Melanocyte of skin (primary cell): ENCODE results near the genes SLC26A8 and BNIP5.

GRCh38 chr6:35403467-35403918 lies 48.6 kb upstream of the FANCE start:
- CAGE, long polyA plus RNA, 2 experiments = no peak in any of the 2 experiments

- CAGE, long polyA plus RNA, 2 experiments = no peak in any of the 2 experiments
These were observed 24.7 kb upstream of the FANCE start for GRCh38 chr6:35427349-35427862.

GRCh38 chr6:35475316-35475854 lies 7.2 kb downstream of the RPL10A start:
- CAGE, long polyA plus RNA, 2 experiments = no peak in any of the 2 experiments

DNA sequence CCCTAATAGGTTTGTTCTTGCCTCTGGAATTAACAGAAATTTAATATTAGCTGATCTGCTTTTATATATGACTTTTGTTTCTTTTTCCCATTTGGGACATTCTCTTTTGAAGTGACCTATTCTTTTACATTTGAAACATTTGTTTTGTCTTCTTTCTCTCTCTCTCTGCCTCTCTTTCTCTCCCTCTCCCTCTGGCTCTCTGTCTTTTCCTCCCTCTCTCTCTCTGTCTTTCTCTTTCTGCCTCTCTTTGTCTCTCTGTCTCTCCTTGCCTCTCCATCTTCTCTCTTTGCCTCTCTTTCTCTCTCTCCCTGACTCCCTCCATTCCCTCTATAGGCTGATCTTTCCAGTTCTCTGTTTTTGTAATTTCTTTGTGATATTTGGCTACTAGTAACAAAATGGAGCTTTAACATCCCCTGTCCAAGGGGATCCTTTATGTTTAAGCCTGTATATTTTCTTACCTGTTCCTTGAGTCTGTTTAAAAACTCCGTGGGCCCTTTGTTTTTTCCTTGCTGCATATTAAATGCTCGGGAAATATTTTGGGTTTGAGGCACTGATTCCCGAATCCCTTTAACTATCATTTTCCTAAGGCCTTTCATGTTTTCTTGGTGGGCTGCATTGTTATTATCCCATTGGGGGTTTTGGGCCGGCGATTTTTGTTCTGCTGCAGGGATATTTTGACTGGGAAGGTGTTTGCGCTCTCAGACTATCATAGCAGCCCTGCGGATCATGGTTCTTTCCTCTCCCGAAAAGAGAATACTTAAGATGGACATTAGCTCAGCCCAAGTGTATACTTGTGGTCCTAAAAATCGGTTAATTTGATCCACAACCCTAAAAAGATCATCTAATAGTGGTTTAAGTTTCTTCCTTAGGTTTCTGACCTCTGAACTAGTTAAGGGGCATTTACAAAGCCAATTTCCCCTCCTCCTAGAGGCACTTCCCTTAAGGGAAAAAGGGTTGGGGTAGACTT lies 52.3 kb upstream of the TULP1 start:
- CAGE, long polyA plus RNA, 2 experiments = no peak in any of the 2 experiments

- CAGE, long polyA plus RNA, 2 experiments = no peak in any of the 2 experiments
These were observed 74.4 kb upstream of the TULP1 start for GRCh38 chr6:35586920-35587633.

- CAGE, long polyA plus RNA, 2 experiments = no peak in any of the 2 experiments
These were observed 2.4 kb upstream of the FKBP5 start for GRCh38 chr6:35690997-35691686.

DNA sequence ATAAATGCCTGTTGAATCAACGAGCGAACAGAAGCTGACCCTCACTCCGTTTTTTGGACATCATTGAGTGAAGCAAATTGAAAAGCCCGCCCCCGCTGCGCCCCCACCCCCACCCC lies 5.7 kb upstream of the ARMC12 start:
- CAGE, long polyA plus RNA, 2 experiments = no peak in any of the 2 experiments

DNA sequence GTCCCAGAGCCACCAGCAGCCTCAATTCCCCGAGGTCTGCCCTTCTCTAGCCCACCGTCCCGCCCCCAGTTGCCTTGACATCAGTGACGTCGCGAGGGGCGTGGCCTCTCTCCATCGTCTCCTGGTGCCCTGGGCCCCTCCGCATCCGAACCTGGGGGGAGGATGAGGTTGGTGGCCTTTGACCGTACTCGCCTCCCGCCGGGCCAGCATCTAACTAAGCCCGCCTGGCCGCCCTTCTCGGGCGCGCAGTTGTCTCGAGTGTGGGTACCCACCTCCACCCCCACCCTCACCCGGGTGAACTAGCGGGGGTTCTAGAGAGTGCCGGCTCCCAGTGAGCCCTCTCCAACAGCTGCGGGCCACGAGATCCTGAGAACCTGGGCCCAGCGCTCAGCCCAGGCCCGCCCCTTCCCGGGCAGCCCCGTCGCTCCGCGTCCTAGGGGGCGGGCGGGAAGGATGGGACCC lies 5.4 kb upstream of the ARMC12 start:
- CAGE, long polyA plus RNA, 2 experiments = no peak in any of the 2 experiments

DNA sequence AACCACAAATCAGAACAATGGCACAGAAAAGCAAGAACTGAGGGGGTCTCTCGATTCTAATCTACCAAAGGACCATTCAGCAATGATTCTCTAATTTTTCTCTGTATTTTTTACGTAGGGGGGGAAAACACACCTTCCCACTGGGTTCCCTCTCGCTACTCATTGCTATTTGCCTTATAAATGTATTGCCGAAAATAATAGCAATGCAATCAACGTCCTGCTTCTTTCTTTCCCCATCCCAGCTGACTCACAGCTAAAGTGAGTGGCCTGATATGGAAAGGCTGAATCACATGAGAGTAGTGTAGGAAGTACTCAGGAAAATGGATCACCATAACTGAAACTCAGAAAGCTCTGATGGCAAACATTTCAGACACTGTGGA lies 49.2 kb upstream of the SRPK1 start:
- CAGE, long polyA plus RNA, 2 experiments = no peak in any of the 2 experiments

DNA sequence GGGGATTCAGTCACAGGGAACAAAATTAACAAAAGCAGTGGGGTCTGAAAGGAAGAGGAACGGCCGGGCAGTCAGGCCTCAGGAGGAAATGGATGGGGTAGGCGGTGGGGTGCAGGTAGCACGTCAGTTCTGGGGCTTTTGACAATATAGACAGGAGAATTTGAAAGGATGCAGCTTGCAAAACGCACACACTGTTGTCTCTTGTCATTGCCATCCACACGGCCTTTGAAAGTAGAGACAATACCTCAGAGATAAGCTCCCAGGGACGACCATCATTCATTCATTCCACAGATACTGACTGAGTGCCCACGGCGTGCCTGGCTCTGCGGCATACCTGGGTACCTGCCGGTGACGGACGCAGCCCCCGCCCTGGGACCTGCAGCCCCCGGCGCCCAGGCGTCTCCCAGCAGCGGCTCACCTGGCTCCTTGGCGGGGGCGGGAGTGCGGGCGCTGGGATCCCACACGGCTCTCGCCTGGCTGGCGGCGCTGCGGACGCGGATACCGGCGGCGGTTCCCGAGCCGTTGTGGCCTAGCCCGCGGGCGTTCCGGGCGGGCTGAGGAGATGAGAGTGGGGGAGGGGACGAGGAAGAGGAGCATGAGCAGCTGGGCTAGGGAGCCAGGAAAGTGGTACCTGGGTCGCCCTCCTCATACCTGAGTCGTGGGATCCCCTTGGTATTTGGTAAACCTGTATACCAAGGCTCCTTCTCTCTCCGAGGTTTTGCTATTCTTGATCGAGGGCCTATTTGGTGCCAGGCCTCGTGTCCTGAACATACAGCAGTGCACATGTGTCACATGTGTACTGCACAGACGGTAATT lies at the start of gene SLC26A8:
TSS of gene SLC26A8 (minus strand) at position 556 of the 816 bp plus-strand sequence.
- CAGE, long polyA plus RNA, 2 experiments = no peak in any of the 2 experiments

GRCh38 chr6:36029399-36029922 lies 1.9 kb downstream of the MAPK14 start:
- CAGE, long polyA plus RNA, 2 experiments = no peak in any of the 2 experiments

DNA sequence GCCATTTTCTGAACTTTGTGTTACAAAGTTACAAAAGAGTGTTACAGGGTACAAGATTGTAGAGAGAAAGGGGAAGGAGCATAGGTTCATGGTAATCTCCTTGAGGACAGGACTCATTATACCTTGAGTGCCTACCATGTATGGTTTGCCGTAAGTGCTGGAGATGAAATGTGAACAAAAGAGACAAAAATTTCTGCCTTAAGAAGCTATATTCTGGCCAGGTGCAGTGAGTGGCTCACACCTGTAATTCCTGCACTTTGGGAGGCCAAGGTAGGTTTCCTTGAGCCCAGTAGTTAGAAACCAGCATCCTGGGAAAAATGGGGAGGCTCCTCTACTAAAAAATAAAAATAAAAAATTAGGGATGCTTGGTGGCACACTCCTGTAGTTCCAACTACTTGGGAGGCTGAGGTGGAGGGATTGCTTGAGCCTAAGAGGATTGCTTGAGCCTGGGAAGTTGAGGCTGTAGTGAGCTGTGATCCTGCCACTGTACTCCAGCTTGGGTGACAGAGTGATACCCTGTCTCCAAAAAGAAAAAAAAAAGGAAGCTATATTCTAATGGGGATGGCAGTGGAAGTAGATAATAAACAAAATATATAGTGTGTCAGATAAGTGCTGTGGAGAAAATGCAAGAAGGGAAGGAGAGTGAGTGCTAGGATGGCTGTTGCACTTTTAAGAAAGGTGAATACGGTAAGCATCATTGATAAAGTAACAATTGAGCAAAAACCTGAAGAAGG lies 10.0 kb downstream of the MAPK14 start:
- CAGE, long polyA plus RNA, 2 experiments = no peak in any of the 2 experiments

- CAGE, long polyA plus RNA, 2 experiments = no peak in any of the 2 experiments
These were observed 40.2 kb downstream of the MAPK14 start for GRCh38 chr6:36067699-36068414.

- CAGE, long polyA plus RNA, 2 experiments = no peak in any of the 2 experiments
These were observed 2.8 kb upstream of the MAPK13 start for GRCh38 chr6:36127492-36127902.

DNA sequence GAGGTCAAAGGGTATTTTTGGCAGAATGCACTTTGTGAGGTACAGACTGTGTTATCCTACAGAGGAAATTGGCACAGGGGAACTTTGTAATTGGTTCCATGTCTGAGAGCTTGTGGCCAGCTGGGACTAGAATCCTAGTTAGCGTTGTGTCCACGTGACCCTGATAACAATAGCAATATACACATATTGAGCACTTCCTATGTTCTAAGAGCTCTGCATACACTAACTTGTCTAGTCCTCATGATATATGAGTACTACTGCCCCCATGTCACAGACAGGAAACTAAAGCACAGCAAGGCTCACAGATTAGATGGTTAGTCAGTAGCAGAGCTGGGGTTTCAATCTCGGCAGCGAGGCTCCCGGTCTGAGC lies 1.3 kb downstream of the MAPK13 start:
- CAGE, long polyA plus RNA, 2 experiments = no peak in any of the 2 experiments

- CAGE, long polyA plus RNA, 2 experiments = no peak in any of the 2 experiments
These were observed 9.2 kb downstream of the MAPK13 start for GRCh38 chr6:36139417-36140049.

DNA sequence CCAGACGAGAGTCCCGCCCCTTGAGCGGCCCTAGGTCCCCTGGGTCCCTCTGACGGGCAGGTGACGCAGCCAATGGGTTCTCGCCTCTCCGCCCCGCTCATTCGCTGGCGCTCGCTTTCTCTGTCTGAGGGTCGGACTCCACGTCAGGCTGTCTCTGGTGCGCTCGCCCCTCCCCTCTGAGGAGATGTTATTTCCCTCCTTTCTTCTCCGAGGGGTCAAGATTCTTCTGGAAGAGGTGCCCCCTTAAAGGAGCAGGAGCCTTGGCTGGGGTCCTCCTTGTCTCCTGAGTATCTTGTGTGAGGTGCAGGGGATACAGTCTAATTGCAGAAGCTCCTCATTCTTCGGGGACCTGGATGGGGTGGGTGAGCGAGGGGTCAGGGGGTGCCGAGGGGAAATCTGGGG lies 720 bp downstream of the BRPF3 start:
- CAGE, long polyA plus RNA, 2 experiments = no peak in any of the 2 experiments

GRCh38 chr6:36336257-36337420 lies at the start of gene BNIP5:
BNIP5 (minus strand) TSS chr6:36336888.
- CAGE, long polyA plus RNA, 2 experiments = no peak in any of the 2 experiments

- CAGE, long polyA plus RNA, 2 experiments = no peak in any of the 2 experiments
These were observed 2.4 kb upstream of the BNIP5 start for GRCh38 chr6:36339026-36339483.

DNA sequence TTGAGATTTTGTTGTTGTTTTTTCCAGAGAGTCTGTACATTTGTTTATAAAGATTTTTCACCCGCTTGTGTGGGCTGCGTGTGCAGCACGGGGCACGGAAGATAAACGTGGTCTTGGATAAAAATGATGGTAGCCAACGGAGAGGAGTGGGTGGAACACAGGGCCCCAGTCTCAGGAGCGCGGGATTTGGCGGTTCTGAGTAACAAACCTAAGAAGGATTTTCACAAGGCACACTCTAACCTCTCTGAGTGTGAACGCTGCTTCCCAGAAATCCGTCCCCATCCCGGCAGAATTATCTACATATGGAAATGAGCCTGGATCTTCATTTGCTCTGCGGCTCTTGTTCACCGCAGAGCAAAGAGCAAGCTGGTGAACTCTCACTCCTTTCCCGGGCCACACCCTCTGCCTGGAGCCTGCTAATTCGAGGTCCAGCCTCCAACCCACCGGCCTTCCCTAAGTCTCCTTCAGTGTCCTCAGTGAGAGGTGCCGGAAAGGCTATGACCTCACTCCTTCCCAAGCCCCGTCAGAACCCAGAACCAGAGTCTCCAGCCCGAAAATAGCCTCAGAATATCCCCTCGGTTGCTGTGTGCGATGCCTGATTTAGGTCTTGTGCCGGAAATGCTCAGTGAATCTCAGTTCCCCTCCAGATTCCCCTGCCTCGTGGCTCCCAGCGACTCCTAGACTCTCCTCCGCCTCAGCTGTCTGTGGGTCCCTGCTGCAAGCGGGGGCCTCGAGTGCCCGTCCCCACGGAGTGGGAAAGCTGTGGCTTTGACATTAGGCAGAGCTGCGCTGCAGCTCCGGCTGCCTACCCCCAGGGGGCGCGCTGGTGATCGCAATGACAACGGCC lies 3.9 kb upstream of the BNIP5 start:
- CAGE, long polyA plus RNA, 2 experiments = no peak in any of the 2 experiments